HT1080 (cell line): ENCODE results near the genes ARFGEF2 and DDX27.

DNA sequence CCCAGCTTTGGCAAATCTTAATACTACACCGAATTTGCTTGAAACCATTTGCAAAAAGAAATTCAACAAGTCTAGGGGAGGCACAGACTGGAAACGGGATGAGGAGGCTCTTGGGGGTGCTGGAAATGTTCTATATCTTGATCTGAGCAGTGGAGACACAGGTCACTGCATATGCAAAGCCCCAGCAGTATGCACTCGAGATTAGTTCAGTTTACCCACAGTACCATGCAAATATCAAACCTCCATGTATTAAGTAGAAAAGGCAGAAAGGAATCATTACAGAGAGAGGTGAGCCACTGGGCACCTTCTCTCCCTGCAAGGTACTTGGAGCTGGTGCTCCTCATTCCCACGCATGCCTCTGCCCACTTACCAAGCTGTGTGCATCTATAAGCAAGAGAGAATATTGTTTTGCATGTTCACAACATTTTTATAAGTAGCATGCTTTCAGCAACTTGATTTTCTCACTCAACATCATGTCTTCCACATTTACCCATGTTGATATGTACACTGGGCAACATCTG, 75.8 kb downstream of the PREX1 start:
RAMPAGE:
- cytosol, long total RNA: no peak
- long total RNA: no peak
- nucleus, long total RNA: no peak

RAMPAGE:
- cytosol, long total RNA: no peak
- long total RNA: no peak
- nucleus, long total RNA: no peak
These were observed 6.4 kb downstream of the PREX1 start for GRCh38 chr20:48821363-48821919.

DNA sequence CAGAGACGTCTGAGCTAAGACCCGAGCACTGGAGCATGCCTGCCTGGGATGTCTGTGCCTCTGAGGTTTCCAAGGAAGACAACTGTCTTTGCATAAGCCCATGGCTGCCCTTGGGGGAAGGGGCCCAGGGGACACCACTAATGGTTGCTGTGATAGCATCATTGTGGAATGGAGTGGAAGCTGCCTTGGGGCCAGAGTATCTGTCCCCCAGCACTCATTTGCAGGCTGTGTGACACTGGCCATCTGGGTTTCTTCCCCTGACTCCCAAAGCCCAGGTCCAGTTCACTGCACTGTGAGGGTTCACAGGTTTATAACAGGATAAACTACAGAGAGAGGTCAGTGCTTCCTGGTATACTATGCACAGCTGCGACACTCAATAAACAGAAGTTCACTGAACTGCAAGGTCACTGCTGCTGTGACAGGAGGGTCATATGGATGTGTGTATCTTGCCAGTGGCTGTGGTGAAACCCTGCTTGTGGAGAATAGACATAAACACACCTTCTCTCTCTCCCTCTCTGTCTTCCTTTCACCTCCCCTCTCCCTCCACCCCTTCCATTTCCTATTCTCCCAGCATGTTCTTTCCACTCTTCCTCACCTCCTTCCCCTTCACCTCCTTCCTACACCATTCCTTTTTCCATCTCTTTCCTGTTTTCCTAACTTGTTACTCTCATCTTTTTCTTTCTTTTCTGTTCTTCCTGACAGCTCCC, 1.3 kb upstream of the ARFGEF2 start:
RAMPAGE:
- cytosol, long total RNA: no peak
- long total RNA: no peak
- nucleus, long total RNA: no peak

RAMPAGE:
- cytosol, long total RNA: no peak
- long total RNA: no peak
- nucleus, long total RNA: no peak
These were observed at the start of gene ARFGEF2 for GRCh38 chr20:48921105-48921854. Gene ARFGEF2 (plus strand): TSS chr20:48921711.

RAMPAGE:
- cytosol, long total RNA: no peak
- long total RNA: no peak
- nucleus, long total RNA: no peak
These were observed 9.9 kb downstream of the ARFGEF2 start for GRCh38 chr20:48931493-48931675.

GRCh38 chr20:48953513-48953962, 32.0 kb downstream of the ARFGEF2 start:
RAMPAGE:
- cytosol, long total RNA: no peak
- long total RNA: no peak
- nucleus, long total RNA: no peak

RAMPAGE:
- cytosol, long total RNA: no peak
- long total RNA: no peak
- nucleus, long total RNA: no peak
These were observed 44.0 kb downstream of the ARFGEF2 start for GRCh38 chr20:48965212-48966276.

GRCh38 chr20:49009100-49009597, 37.0 kb upstream of the CSE1L start:
RAMPAGE:
- cytosol, long total RNA: no peak
- long total RNA: no peak
- nucleus, long total RNA: no peak

RAMPAGE:
- cytosol, long total RNA: no peak
- long total RNA: no peak
- nucleus, long total RNA: no peak
These were observed 5.9 kb downstream of the CSE1L start for GRCh38 chr20:49051650-49052692.

DNA sequence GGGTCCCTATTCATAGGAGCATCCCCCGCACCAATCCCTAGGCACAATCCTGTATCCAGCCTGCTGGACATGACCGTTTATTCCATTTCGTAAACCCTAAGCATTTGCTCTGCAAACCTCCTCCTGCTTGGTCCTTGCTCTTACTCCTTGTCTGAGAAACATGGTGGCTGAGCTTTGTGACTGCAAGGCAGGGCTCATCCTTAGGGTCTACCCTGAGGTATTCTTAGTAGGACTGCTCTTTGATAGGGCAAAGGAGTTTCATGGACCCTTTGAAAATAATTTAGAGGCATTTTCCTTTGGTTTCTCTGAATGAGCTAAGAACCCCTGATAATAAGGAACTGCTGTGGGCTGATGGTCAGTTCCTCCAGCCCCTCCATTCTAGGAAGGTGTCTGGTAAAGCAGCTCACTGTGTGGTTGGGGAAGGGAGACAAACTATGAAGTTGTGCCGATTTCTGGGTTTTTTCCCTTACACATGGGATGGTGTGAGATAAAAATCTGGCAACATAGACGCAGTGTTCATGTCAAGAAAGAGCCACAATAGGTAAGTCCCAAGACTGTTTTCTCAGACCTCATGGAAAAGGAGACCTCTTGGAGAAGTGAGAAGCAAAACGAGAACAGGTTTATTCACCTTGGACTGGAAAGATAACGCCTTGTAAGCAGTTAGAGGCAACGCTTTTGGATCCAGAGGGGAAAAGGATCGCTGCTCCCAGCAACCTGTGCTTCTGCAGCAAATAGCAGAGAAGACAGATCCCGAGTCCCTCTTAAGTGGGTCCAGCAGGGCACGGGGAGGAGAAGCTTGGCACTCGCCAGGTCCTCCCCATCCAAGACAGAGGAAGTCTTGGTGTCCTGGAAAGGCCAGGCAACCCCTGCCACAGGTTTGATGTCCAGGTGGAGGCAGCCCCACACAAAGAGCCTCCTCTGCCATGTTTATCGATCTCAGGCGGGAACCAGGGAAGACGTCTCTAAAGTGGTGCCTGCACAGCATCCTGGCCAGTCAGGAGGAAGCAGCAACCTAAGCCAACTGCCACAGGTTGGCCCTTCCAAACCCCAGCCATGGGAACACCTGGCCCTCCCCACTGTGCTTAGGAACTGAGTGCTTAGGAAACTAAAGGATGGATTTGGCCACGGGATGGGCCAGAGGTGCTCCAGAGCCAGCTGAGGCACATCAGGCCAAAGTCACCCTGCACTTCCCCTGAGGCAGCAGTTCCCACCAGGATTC, 56.5 kb downstream of the CSE1L start:
RAMPAGE:
- cytosol, long total RNA: no peak
- long total RNA: no peak
- nucleus, long total RNA: no peak

DNA sequence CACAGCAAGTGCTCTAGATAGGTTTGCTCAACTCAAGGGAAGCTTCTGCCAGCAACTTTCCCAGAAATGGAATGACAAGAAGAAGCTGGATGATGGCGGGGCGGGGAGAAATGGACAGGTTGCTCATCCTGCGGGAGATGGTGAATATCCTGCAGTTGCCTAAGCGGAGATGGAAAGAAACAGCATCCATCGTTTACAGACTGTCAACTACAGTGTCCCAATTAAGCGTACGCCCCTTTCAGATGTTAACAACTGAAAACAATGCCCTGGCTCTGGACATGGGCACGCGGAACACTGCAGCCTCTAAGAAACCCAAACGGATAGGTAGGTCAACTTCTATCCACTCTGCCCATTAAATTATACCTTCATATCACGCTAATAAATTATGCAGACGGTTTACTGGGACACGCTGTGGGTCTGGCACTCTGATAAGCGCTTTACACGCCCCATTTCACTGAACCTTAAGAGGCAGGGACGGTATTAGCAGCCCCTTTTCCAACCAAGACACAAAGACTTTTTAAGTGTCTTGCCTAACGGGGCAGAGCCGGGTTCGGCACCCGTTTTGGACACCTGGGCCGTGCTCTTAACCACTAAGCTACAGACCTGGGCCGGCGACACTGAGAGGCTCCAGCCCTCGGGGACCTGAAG, 890 bp downstream of the STAU1 start:
RAMPAGE:
- cytosol, long total RNA: no peak
- long total RNA: no peak
- nucleus, long total RNA: no peak

GRCh38 chr20:49218872-49220256, at the start of gene DDX27:
Gene DDX27 (plus strand): TSS chr20:49219416.
RAMPAGE:
- cytosol, long total RNA: start-site peak on the plus strand at chr20:49219367-49219447, 1,459 and 1,505 reads in 2 replicates
- long total RNA: start-site peak on the plus strand at chr20:49219399-49219443, 916 reads
- nucleus, long total RNA: start-site peak on the plus strand at chr20:49219375-49219443, 1,410 and 924 reads in 2 replicates

DNA sequence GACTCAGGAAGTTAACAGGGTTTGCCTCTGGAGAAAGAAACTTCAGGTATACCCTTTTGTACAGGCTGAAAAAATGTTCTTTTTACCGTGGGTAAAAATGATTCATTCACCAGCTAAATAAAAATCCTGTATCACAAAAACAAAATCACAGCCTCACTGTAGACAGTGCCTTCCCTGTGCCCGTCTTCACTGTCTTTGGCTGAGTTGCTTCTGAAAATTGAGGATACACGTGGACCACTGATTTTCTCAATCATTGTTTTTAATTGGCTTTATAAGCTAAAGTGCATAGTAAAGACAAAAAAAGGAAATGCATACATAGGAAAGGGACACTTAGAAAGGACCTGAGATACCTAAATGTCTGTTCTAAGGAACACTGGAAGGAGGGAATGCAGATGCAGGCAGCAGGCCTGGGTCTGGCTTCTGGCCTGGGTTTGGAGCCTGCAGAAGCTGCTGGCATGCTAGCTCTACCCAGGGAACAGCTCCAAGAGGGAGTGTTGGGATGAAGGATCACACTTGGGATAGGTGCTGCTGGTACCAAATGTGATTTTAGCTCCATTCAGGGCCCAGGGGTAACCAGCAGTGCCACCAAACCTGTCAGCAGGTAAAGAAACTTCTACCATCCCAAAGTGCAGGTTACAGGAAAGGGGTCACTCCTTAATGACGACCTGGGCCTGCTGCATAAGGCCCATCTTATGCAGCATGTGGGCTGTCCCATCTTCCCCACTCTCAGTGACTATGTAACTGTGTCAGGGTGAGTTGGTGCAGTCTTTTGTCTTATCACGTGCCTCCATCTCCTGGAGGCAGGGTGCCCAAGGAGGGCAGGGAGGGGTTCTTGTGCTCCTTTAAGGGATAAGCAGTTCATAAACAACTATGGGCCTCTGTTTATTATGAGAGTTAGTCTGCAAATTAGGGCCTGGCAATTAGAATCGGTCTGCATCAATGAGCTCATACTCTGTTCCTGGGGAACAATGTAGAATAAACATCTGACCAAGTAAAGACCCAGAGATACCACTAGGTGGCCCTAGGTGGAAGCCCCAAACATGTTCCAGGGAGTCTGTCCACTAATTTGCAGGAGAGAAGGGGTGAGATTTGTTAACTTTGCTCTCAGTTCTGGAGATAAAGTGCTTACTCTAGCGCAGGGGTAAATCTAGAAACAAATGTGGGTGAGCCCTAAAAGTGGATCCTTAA, 26.8 kb downstream of the DDX27 start:
RAMPAGE:
- cytosol, long total RNA: no peak
- long total RNA: no peak
- nucleus, long total RNA: no peak

RAMPAGE:
- cytosol, long total RNA: no peak
- long total RNA: no peak
- nucleus, long total RNA: no peak
These were observed 87.2 kb downstream of the KCNB1 start for GRCh38 chr20:49395094-49395850.

RAMPAGE:
- cytosol, long total RNA: no peak
- long total RNA: no peak
- nucleus, long total RNA: no peak
These were observed 67.2 kb downstream of the KCNB1 start for GRCh38 chr20:49414956-49416007.

RAMPAGE:
- cytosol, long total RNA: no peak
- long total RNA: no peak
- nucleus, long total RNA: no peak
These were observed 1.7 kb upstream of the KCNB1 start for GRCh38 chr20:49483939-49484745.

DNA sequence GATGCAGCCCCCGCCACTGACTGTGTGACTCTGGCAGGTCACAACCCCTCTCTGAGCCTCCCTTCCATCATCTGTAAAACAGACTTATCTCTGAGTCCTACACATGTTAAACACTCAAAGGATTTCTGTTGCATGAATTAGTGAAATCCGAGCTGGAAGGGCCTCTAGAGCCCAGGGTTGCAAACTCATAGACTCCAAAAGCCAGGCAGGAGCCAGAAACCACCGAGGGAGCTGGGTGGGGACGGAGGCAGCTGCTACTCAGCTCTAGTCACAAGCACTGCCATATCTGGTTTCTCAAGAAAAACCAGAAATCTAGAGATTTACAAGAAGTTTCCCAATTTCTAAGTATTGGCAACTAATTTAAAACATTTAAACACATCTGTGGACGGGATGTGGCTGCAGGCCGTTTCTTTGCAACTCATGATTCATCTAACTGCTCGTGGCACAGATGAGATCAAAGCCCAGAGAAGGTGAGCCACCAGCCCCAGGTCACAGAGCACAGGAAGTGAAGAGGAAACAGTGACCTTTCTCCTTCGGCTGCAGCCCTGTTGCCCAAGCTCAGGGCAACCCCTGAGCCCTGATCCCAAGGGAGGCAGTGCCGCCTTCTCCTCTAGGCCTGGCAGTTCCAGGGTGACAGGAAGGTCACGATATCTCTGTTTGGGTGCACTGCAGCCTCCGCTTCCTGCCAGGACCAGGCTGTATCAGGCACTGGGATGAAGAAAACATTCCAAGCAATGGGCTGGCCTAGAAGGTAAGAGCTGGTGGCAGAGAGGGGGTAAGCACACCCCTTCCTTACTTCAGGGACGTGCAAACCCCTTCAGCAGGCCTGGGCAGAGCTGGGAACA, 26.4 kb upstream of the PTGIS start:
RAMPAGE:
- cytosol, long total RNA: no peak
- long total RNA: no peak
- nucleus, long total RNA: no peak

DNA sequence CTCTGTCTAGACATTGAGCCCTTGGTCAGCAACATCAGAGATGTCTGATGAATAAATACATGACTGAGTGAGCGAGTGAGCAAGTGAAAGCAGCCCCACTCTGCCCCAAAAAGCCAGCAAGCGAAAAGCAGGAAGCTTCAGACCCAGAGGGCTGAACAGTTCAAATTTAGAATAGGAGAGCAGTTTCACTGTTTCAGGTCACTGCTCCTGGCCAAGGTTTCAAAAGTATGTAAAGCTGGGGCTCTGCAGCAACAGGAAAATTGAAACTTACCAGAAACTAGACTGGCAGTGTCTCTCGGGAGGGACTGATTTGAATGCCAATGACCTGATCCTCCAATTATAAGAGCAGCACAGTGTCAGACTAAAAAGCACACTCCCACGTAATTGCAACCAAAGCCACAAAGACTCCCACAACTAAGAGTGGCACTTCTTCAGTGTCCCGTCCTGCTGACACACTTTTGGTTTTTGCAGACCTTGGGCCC, 52.4 kb upstream of the PTGIS start:
RAMPAGE:
- cytosol, long total RNA: no peak
- long total RNA: no peak
- nucleus, long total RNA: no peak

GRCh38 chr20:49669010-49669405, 44.7 kb downstream of the B4GALT5 start:
RAMPAGE:
- cytosol, long total RNA: no peak
- long total RNA: no peak
- nucleus, long total RNA: no peak

RAMPAGE:
- cytosol, long total RNA: no peak
- long total RNA: no peak
- nucleus, long total RNA: no peak
These were observed 7.0 kb downstream of the B4GALT5 start for GRCh38 chr20:49706457-49707322.